ENCODE measurements around the gene UGGT1.

GRCh38 chr2:127463674-127464126 is 45.5 kb downstream of the PROC start:
- RRBS: no CpG with 5 or more reads among the region's 7 CpGs

GRCh38 chr2:127478621-127479876 is 47.2 kb downstream of the IWS1 start:
- RRBS: no CpG with 5 or more reads among the region's 12 CpGs

- RRBS: no CpG with 5 or more reads among the region's 13 CpGs
Measured at GRCh38 chr2:127536044-127536705, 692 bp downstream of the MYO7B start.

DNA sequence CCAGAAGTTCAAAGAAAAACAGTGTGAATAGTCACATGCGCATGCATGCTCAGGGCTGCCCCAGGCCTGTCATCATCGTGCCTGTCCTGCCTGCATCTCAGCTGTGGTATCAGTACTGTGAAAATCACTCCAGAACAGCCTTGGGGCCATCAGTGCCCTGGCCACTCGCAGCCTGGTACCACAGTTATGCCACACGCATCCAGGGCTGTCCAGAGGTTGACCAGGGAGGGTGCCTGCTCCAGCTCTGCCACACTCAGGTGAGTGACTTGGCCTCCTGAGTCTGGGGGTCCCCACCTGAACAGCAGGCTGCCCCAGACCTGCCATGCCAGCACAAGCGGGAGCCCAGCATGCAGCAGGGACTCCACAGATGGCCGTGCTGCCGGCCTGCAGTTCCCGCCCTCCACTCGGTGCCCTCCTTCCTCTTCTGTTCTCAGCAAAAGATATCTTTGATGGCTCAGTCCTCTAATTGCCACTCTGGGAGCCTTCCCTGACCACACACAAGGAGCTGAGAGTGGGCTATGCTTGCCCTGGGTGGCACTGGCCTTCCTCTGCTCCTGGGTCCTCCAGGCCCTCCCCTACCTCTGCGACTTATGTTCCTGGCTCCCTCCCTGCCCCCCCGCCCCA is 12.2 kb downstream of the LIMS2 start:
- RRBS: no CpG with 5 or more reads among the region's 11 CpGs

DNA sequence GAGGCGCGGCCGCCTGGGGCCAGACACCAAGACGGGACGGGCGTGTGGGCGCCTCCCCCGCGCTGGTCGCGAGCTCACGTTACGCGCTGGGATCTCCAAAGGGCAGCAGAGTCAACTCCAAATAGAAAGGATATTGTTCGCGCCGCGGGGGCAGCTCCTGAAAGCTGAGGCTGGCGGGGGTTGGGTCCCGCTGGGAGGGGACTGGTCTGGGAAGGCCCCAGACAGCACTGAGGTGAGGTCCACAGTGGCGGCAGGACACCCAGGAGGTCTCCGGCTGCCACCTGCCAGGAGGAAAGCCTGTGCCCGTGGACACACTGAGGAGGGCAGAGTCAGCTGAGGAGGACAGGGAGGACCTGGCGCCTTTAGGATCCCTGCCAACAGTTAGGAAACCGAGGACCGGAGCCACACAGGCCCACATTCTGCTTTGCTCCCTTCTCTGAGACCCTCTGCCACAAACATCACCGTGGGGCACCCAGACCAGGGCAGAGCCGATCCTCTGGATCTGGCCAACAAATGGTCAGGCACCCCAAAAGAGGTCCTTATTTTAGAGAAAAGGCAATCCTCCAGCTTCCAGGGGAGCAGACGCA is 10.8 kb downstream of the LIMS2 start:
- RRBS: no CpG with 5 or more reads among the region's 29 CpGs

GRCh38 chr2:127672386-127673723 is 2.5 kb downstream of the LIMS2 start:
- RRBS: no CpG with 5 or more reads among the region's 34 CpGs

DNA sequence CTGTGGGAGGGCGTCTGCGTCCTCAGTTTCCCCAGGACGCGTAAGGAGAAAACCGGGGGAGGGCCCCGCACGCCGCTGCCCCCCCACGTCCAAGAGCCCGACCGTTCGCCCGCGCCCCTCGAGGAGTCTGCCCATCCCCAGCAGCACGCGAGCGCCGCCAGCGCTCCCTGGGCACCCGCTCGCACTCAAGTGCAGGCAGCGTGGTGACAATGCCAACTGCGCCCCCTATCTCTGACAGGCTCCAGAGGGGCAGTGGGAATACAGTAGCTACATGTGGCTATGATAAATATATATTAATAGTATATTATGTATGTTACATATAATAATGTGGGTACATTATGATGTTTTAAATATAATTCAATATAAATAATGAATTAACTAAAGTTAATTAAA is 5.6 kb upstream of the SFT2D3 start:
- RRBS: no CpG with 5 or more reads among the region's 24 CpGs

- RRBS: no CpG with 5 or more reads among the region's 4 CpGs
Measured at GRCh38 chr2:127745929-127746797, 44.9 kb downstream of the SFT2D3 start.

- RRBS: no CpG with 5 or more reads among the region's 35 CpGs
Measured at GRCh38 chr2:127810523-127811087, 366 bp downstream of the WDR33 start.

DNA sequence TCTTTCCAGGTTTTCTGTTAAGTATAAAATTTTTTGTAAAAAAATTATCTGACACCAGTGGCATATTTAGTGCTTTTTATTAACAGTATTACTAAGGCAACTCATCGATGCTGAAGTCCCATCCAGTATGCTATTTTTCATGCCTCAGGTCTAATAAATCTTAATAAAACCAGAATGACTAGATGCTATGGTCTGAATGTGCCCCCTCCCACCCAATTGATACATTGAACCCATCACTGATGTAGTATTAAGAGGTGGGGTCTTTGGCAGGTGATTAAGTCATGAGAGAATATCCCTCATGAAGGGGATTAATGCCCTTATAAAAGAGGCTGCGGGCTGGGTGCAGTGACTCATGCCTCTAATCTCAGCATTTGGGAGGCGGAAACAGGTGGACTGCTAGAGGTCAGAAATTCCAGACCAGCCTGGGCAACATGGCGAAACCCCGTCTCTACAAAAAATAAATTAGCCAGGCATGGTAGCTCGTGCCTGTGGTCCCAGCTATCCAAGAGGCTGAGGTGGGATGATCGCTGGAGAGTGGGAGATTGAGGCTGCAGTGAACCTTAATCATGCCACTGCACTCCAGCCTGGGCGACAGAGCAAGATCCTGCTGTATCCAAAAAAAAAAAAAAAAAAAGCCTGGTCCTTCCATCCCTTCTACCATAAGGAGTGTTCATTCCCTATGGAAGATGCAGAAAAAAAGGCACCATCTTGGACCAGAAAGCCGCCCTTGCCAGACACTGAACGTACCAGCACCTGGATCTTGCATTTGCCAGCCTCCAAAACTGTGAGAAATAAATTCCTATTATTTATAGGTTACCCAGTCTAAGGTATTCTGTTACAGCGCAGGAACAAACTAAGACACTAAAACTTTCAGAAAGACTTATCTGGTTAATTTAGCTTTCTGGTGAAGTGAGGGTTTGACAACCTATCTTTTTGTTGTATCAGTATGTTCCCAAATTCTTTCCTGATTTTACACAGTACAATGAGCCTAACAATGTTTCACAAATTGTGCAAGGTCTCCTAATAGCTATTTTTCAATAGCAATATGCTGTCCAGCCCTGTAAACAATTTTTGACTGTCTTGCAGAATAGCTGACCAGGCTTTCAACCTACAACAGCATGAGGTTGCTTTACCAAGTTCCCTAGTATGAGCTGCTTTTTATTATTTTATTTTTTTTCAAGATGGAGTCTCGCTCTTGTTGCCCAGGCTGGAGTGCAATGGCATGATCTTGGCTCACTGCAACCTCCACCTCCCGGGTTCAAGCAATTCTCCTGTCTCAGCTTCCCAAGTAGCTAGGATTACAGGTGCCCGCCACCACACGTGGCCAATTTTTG is 14.0 kb downstream of the POLR2D start:
- RRBS: no CpG with 5 or more reads among the region's 15 CpGs

GRCh38 chr2:127901718-127902062 is 15.9 kb upstream of the AMMECR1L start:
- RRBS: no CpG with 5 or more reads among the region's 5 CpGs

DNA sequence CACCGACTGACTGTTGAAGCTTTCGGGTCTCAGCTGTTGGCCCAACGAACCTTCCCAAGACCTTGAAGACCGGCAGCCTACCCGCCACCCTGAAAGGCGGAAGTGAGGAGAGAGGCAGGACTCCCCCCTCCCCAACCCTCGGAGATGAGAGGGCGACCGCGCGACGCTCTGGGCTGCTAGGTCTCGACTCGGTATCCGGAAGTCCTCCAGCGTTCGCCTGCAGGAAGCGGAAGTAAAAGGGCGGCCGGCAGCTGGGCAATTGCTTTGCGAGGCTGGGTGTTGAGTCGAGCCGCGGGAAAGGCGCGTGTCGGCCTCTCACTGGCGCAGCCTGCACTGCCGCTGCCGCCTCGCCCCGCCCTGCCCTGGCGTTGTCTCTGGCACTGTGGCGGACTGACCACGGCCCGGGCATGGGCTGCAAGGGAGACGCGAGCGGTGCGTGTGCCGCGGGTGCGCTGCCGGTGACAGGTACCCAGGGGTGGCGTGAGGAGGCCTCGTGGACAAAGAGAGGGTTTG is at the start of gene UGGT1:
TSS of gene UGGT1 (plus strand) at position 250 of the 513 bp plus-strand sequence.
- RRBS: under 1% methylated on average over 15 of the region's 46 CpGs

- RRBS: 71% methylated on average over 4 of the region's 37 CpGs
Measured at GRCh38 chr2:128319700-128320390, 1.2 kb upstream of the HS6ST1 start.

- RRBS: 85% methylated on average over 3 of the region's 23 CpGs
Measured at GRCh38 chr2:128440481-128441555, 122.2 kb upstream of the HS6ST1 start.

GRCh38 chr2:128549226-128549425 is 230.5 kb upstream of the HS6ST1 start:
- RRBS: no CpG with 5 or more reads among the region's 2 CpGs

- RRBS: no CpG with 5 or more reads among the region's 3 CpGs
Measured at GRCh38 chr2:128623921-128624354, 305.3 kb upstream of the HS6ST1 start.

GRCh38 chr2:128639255-128639704 is 320.6 kb upstream of the HS6ST1 start:
- RRBS: no CpG with 5 or more reads among the region's 6 CpGs

DNA sequence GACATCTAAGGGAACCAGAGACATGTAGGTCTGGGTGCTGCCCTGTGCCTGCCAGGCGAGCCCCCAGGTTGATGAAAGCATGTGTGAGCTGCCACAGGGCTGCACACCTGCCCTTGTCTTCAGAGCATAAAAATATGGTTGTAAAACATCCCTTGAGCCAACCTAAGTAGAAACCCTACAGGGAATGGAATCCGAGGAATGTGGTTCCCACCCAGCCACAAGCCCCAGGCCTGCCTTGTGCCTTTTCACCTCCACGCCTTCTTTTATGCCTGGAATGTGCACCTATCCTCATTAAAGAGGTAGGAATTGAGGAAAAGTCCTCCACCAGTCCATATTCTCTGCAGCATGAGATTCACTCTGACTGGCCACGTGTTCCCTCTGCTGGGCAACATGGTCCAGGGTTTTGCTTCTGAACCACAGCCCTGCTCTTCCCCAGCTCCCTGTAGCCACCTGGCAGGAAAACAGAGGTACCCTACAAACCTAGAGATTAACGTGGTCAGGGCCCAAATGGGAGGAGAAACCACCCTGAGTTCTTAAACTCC is 788.0 kb upstream of the RAB6C start:
- RRBS: no CpG with 5 or more reads among the region's 5 CpGs

- RRBS: no CpG with 5 or more reads among the region's 2 CpGs
Measured at GRCh38 chr2:129243408-129243607, 736.2 kb upstream of the RAB6C start.

GRCh38 chr2:130183026-130183625 is 1.1 kb downstream of the MZT2B start:
- RRBS: no CpG with 5 or more reads among the region's 15 CpGs